Cardiac fibroblast (primary cell): Measurements from ENCODE around the genes OTULINL and ZNF622.

- RRBS: no CpG with 5 or more reads among the region's 7 CpGs
These were observed 194.4 kb downstream of the TRIO start for GRCh38 chr5:14337493-14338080.

DNA sequence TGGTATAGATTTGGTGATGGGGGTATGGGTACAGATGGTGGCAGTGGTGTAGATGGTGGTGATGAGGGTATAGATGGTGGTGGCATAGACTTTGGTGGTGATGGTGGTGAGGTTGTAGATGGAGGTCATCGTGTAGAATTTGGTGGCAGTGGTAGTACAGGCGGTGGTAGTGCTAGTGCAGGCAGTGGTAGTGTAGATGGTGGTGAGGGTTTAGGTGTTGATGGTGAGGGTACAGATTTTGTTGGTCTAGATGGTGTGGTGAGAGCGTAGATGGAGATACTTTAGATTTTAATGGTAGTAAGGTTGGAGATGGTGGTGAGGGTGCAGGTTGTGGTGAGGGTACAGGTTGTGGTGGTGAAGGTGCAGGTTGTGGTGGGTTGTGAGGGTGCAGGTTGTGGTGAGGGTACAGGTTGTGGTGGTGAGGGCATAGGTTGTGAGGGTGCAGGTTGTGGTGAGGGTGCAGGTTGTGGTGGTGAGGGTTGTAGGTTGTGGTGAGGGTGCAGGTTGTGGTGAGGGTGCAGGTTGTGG, 178.8 kb upstream of the OTULINL start:
- RRBS: no CpG with 5 or more reads among the region's 3 CpGs

GRCh38 chr5:14407852-14408309, 173.7 kb upstream of the OTULINL start:
- RRBS: no CpG with 5 or more reads among the region's 5 CpGs

GRCh38 chr5:14444533-14445348, 136.9 kb upstream of the OTULINL start:
- RRBS: no CpG with 5 or more reads among the region's 7 CpGs

GRCh38 chr5:14469480-14469951, 112.1 kb upstream of the OTULINL start:
- RRBS: no CpG with 5 or more reads among the region's 8 CpGs

DNA sequence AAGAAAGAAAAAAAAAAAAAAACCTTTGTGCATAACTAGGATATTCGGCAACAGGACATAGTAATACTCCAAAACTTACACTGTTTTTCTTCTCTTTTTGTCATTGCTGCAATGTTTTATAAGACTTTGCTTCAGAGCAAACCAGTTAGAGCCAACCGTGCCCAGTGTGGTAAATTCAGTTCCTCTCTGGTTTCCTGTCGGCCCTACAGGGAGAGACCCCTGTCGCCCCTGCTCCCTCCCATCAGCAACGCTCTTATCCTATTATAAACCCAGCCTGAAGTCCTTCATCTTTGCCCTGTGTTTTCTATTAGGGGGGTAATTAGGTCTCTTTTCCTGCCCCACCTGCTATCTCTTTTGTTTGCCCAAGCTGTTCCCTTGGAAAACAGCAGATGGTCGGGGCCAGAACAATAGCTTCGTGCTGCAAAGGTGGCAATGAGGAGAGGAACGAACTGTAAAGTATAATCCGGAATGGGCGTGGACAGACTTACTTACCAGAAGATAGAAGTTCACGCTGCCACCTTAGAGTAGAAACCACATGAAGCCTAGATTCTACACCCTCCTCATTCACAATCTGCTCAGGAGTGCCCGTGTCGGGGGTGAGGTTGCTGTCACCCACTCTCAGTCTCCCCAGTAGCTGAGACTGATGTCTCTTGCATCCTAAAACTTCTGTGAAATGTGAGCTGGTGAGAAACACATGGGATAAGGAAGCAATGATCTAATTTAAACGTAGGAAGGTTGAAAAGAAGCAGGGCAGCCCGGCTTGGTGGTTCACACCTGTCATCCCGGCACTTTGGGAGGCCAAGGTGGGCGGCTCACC, 21.4 kb upstream of the OTULINL start:
- RRBS: no CpG with 5 or more reads among the region's 17 CpGs

DNA sequence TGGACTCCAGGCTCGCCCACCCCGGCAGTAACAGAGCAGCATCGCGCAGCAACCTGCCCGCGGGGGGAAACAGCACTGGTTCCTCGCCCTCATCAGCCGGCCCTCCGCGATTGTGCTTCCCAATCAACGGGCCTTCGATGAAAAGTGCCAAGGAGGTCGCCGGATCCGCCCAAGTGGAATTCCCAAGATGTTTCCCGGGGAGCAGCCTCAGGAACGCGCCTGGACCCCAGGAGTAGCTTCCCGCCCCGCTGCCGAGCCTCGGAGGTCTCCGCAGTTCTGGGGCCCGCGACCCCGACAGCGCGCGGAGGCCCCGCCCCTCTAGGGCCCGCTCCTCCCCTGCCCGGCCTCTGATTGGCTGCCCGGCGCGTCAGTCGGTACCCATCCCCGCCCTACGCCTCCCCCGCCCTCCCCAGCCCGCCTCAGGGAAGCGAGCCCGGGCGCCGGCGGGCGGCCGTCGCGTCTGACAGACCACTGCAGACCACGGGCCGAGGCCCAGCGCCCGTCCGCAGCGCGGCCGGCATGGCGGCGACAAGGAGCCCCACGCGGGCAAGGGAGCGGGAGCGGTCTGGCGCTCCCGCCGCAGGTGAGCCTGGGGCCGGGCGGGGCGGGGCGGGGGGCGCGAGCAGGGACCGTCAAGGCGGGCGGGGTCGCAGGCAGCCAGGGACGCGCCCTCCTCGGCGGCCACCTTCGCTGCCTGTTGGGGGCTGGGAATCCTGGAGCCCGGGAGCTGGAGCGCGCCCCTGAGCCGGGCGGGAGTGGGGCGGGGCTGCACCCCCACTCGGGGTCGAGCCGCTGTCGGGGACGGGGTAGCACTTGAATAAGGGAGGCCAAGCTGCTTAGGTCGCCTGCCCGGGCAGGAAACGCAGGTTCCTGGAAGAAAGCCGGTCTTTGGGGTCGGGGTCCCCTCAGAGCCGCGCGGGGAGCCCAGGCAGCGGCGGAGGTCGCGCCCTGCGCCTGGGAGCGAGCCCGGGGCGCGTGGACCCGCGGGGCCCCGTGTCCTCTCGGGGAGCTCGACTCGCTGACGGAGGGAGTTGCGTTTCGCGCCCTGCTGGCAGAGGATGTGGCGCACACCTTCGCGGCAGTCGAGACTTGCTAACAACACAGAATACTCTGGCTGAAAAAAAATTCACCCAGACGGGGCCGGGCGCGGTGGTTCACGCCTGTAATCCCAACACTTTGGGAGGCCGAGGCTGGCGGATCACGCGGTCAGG, at the start of gene OTULINL:
Gene OTULINL, plus strand, starts transcription at position 417 of the 1,211 bp plus-strand sequence.
- RRBS: 1% methylated on average over 55 of the region's 132 CpGs

GRCh38 chr5:14582627-14583148, 1.1 kb downstream of the OTULINL start:
- RRBS: no CpG with 5 or more reads among the region's 17 CpGs

DNA sequence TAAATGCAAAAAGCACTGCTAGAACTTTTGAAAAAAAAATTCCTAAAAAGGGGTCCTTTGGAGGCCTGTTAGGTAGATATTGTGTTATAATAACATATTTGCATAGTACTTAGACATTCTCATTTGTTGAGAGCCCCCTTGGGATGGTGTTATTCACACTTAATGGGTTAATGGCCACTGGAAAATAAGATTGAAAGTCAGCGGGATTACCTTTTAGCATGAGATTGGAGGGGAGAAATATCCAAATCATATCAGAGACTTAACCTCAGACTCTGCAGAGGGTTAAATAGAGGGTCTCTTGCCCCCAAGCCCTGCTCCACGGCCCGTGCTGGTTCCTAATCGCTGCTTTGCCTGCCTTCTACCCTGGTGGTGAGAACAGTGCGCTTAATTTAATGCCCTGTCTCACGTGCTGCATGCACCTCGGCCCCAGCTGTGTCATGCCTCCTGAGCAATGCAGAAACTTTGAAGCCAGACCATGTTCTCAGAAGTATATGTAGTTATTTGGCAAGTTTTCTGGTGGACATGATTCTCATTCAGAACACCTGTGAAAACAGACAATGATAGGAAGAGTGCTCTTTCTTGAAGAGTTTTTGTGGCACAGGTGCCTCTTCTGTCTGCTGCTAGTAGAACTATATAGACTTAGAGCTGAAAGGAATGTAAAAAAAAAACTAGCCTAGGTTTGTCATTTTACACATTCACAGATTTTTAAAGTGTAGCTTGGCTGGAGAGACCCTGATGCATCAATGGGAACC, 1.4 kb downstream of the OTULIN start:
- RRBS: no CpG with 5 or more reads among the region's 7 CpGs

- RRBS: no CpG with 5 or more reads among the region's 13 CpGs
These were observed 35.4 kb downstream of the OTULIN start for GRCh38 chr5:14699582-14700603.

GRCh38 chr5:14707386-14708274, 43.1 kb downstream of the OTULIN start:
- RRBS: no CpG with 5 or more reads among the region's 15 CpGs

GRCh38 chr5:14710421-14711566, 46.3 kb downstream of the OTULIN start:
- RRBS: 93% methylated on average over 10 of the region's 38 CpGs

DNA sequence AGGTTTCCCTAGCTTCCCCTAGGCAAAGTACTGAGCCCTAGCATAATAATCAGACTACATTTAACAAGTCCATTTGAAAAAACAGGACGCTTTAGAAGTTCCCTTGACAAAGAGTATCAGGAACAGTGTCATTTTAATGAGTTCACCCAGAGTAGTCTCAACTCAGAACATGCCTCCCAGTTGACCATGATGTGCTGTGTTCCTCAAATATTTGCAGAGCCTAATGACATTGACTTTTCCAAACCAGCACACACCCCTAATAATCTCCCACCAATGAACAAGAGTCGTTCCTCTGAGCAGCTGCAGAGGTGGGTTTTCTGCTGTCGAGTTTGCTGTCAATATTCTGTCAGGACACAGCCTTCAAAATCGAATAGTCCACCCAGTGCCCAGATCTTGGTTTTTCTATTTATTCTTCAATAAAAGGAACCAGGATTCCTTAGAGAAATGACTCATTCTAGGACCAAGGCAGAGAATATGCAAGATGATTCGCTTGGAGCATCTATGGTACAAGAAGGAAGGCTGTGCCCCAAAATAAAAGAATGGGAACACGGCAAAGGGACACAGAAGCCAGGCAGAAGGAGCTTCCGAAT, 57.6 kb downstream of the OTULIN start:
- RRBS: no CpG with 5 or more reads among the region's 7 CpGs

- RRBS: no CpG with 5 or more reads among the region's 7 CpGs
These were observed 69.0 kb downstream of the ANKH start for GRCh38 chr5:14802434-14803080.

- RRBS: no CpG with 5 or more reads among the region's 3 CpGs
These were observed 30.1 kb downstream of the ANKH start for GRCh38 chr5:14841492-14841861.

DNA sequence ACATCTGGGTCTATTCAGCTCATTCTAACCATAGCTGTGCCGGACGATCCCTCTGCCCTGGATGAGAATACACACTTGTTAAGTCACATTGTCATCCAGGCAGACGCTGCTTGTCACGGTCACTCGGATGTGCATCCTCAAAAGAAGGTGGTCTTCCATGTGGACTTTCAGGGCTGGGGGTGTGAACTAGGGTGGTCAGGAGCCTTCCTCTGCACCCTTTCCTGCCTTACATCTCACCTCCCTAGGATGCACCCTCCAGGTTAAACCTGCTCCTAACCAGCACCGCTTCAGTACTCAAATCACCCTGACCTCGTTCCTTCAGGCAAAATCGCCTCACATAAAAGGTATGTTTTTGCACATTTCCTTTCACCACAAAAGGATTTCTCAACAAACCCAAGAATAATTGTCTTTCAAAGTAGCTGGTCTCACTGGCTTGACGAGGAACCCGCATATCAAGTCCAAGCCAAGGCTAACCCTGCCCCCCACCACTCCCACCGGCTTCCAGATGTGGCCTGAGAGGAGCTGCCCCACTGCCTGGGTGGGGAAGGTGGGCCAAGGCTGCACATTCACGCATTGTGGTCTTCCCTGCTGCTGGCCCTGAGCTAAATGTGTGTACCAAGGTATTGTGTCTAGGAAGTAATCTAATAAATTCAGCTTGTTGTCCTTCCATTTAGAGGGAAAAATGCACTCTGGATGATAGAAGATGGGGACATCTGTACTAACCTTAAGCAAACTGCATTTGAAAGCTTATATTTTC, 21.7 kb downstream of the ANKH start:
- RRBS: no CpG with 5 or more reads among the region's 12 CpGs

GRCh38 chr5:15501096-15501951, 1.3 kb downstream of the FBXL7 start:
- RRBS: no CpG with 5 or more reads among the region's 15 CpGs

DNA sequence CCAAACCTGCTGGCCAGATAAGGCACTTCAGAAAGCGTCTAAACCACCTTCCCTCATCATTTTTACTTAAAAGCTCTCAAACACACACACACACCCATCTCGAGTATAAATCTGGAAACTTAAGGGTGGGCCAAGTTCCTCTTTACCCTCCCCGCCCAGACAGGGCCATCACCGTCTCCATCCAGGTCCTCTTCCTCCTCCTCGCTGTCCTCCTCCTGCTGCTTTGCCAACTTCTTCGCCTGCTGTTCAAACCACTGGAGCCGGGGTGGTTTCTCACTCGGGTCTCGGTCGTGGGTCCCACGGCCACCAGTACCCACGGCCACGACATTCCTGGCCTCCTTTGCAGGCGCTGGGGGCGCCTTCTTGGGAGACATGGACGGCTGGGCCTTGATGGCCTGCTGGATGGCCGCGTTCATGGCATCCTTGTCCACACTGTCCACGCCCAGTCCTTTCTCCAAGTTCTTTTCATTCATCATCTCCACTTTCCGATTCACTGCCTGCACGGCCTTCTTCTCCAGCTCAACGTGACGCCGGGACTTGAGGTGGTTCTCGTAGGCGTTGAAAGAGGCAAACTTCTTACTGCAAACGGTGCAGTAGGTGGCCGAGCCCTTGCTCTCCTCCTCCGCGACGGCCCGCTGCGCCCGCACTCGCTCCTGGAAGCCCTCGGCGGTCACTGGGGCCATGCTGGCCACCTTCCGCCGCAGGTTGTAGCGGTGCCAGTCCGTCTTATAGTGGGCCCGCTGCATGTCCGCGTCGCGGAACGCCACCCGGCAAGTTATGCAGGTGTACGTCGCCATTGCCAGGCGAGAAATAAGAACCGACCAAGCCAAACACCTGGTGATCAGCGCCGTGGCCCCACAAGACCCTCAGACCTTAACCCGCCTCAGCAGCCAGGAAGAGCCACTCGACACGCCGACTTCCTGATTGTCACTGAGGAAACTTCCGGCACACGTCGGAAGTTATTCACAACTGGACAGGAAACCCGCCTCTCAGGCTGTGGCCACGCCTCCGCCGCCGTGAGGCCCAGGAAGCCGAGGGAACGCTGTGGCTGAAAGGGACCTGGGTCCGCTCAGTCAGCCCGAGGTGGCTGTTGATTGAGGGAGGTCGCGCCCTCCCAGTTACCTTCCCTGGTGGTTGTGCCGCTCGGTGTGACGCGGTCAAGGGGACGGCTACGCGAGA, at the start of gene ZNF622:
Gene ZNF622, minus strand, starts transcription at position 932 of the 1,179 bp plus-strand sequence.
- RRBS: no CpG with 5 or more reads among the region's 79 CpGs

DNA sequence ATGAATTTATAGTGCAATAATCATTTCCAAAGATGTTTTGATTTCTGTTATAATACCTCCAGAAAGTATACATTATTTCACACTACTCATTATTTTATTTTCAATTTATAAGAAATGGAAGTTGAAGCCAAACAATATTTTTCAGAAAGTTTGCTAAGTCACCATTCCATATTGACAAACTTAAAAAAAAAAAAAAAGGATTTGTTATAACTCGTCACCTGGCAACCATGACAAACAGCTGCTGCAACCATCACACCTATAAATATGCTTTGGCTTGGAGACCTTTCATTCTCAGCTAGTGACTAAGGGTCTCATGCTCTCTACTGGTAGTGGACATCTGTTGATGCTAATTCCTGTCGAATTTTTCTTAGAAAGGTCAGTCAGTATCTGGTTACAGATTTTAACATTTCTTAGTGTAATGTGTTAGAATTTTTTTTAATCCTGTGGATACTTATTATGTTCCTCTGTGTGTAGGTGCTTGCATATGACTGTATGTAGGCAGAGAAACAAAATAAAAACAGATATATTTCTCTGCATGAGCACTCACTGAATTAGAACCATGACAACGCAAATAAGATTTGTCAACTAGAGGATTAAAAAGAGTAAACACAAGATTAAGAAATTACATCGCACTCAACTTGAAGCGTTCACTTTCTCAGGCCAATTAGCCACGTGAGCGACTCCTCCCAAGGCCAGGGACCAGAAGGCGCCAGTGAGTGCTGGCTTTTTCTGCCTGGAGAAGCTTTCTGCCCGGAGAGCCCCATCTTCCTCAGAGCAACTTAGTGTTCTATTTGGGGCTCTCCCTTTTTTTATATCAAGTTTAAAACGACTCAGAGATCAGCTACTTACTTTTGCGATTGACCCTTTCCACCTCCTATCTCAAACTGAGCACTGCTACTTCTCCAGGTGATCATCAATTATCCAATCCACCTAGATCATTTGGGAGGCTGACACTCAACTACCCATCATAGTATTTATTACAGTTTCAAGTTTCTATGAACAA, 27.0 kb upstream of the ZNF622 start:
- RRBS: no CpG with 5 or more reads among the region's 11 CpGs

- RRBS: no CpG with 5 or more reads among the region's 3 CpGs
These were observed 71.5 kb downstream of the RETREG1 start for GRCh38 chr5:16545208-16545815.